Neuron (in vitro differentiated cells): ENCODE measurements around a stretch of chr14.

DNA sequence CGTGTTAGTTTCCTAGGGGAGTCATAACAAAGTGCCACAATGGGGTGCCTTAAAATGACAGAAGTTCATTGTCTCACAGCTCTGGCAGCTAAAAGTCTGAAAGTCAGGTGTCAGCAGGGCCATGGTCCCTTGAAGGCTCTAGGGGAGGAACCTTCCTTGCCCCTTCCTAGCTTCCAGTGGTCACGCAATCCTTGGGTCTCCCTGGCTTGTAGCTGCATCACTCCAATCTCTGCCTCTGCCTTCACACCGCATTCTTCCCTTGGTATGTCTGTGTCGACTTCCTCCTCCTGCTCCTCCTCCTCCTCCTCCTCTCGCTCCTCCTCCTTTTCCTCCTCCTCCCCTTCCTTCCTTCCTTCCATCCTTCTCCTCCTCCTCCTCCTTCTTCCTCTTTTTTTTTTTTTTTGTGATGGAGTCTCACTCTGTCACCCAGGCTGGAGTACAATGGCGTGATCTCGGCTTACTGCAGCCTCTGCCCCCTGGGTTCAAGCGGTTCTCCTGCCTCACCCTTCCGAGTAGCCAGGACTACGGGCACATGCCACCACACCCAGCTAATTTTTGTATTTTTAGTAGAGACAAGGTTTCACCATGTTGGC lies 25.8 kb upstream of the RIN3 start:
- PRO-cap: no peak

- PRO-cap: no peak
These were observed 26.1 kb downstream of the RIN3 start for GRCh38 chr14:92539305-92540395.

- PRO-cap: no peak
These were observed 46.9 kb downstream of the RIN3 start for GRCh38 chr14:92560450-92560821.

GRCh38 chr14:92651146-92651837 lies 97.1 kb downstream of the LGMN start:
- PRO-cap: no peak

- PRO-cap: no peak
These were observed 95.7 kb downstream of the LGMN start for GRCh38 chr14:92652898-92653041.

GRCh38 chr14:92659693-92660411 lies 88.6 kb downstream of the LGMN start:
- PRO-cap: no peak

DNA sequence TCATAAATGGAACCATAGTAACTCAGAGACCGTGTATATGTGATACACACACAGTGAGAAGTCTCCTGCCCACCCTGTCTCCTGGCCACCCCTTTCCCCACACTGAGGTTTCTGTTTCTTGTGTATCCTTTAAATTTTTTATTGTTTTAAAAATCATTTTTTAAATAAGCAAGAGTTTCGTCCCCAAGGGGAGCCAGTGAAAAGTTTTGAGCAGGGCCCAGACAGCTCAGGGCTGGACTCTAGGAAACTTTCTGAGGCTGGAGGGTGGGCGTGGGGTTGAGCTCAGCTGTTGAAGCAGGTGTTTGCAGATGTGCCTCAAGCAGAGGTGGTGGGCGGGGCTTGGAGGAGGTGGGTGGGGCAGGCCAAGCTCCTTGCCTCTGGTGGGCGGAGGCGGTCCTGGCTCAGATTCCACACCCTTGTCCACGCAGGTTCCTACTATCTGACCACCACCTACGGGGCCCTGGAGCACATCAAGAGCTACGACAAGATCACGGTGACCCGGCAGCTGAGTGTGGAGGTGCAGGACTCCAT lies 63.8 kb downstream of the LGMN start:
- PRO-cap: no peak

DNA sequence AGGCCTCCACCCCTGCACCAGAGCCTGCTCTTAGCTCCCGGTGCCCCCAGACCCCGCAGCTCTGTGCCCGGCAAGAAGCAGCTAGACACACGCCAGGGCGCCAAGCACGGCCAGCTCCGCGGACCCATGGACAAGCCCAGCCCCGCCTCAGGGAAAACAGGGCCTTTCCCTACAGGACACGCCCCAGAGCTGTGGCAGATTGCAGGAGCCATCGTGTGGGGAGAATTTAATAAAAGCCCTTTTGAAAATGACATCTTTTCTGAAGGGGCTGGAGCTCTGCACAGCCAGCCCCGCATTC lies 59.7 kb downstream of the LGMN start:
- PRO-cap: no peak

DNA sequence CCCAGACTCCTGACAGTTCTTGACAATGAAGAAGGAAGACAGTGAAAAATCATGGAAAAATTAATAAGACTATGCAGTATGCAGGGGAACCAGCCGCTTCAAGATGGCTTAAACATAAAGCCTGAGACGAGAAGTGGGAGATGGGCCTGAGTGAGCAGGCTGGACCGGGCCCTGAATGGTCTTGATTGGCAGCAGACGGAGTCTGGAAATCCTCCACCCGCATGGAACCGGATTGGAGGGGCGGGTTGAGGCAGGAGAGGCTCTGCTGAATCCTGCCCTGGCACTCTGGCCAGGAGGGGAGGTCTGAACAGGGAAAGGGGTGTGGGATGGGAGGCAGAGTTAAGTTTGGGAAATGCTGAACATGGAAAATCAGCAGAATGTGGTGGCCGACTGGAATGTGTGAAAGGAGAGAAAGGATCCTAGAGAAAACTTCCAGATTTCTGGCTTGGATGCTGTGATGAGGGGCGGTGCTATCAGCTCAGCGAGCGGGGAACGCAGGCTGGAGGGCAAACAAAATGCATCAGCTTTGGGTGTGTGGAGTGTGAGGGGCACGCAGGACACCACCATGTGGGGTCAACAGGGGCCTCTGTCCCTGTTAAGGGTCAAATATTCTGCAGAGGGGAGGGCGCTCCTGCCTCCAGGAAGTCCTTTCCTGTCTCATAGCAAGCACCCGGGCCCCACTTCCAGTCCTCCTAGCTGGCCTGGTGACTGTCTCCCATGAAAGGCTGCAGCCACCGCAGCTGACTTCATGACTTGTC lies 53.9 kb downstream of the LGMN start:
- PRO-cap: no peak

DNA sequence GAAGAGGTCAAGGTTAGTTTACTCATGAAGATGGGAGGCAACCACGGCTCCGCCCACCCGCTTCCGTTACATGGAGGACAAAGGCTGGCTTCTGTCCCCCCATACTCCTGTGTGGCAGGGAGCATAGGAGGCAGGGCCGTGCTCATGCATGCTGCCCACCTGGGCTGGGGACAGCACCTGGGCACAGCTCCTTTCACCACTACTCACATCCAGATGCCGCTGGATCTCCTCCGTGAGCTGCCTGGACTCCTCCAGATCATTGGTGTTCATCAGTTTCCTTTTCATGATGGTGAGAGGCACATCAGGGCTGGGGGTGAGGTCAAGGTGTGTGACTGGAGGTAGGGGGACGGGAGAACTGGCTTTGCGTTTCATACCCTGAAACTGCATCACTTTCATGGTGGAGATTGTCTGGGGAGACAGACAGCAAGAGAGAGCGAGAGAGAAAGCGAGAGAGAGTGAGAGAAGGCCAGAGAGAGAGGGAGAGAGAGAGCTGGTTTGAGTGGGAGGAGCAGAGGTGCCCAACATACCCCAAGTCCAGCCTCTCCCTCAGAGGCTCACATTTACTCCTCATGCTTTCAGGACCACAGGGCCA lies 38.9 kb downstream of the LGMN start:
- PRO-cap: no peak

GRCh38 chr14:92906742-92907601 lies 16.0 kb upstream of the CHGA start:
- PRO-cap: bidirectional peak, plus-strand start at chr14:92907014, minus-strand start at chr14:92906886; bidirectional peak, plus-strand start at chr14:92907496, minus-strand start at chr14:92907347

- PRO-cap: no peak
These were observed 89.6 kb downstream of the CHGA start for GRCh38 chr14:93012561-93012900.

GRCh38 chr14:93049337-93049892 lies 66.3 kb downstream of the ITPK1 start:
- PRO-cap: no peak

GRCh38 chr14:93050688-93051393 lies 64.9 kb downstream of the ITPK1 start:
- PRO-cap: no peak

DNA sequence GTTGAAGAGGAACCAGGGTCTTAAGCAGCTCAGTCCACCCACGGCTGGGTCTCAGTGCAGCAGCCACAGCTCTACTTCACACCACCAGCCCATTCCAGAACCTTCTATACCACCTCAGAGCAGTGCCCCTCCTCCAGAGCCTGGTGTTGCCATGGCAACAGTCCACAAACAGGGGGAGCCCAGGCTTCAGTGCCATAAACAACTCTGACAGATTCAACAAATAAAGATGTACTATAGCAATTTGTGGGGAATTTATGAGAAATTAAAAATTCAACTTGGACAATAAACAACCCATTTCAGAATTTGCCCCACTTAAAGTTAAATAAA lies 59.2 kb downstream of the ITPK1 start:
- PRO-cap: no peak

- PRO-cap: no peak
These were observed 17.6 kb upstream of the ITPK1 start for GRCh38 chr14:93133301-93133760.

DNA sequence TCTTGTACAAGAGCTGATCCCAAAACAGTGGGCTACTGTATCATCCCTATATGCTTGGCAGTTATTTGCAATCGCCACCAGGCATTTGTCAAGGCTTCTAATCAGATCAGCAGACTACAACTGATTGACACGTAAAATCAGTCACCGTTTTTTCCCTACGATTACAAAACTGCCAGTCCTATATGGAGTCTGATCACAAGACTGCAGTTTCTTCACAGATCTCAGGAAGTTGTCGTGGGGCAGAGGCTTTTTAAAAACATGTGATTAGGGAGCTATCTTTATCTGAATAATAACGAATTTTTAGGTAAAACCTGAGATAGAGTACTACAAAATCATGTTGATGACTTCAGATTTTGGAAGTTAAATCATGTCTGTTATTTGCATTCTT lies 1.4 kb downstream of the LYSET start:
- PRO-cap: no peak

GRCh38 chr14:93331186-93331963 lies 1.5 kb downstream of the BTBD7 start:
- PRO-cap: unidirectional peak, plus-strand start at chr14:93331634

- PRO-cap: no peak
These were observed 85.6 kb downstream of the PRIMA1 start for GRCh38 chr14:93702643-93703044.

DNA sequence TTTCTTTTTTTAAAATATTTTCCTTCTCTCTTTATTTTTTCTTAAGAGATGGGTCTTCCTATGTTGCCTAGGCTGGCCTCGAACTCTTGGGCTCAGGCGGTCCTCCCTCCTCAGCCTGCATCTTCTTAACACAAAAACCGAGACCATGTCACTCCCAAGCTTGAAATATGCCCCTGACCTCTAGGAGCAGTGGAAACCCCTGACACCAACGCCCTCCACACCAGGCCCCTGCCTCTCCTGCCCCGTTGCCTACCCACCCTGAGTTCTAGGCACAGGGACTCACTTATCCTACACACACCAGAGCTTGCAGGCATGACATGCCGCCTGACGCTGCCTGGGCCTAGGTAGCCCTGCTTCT lies 15.3 kb downstream of the OTUB2 start:
- PRO-cap: no peak